Endothelial cell of umbilical vein (primary cell): ENCODE data around the genes ST3GAL6 and TBC1D23.

GRCh38 chr3:98567704-98568508, 25.5 kb downstream of the CPOX start:
- PRO-cap, result no peak
CAGE:
- cytosol, long polyA minus RNA, result no peak
- cytosol, long polyA plus RNA, result no peak
- long polyA plus RNA, result no peak
- nucleus, long polyA minus RNA, result no peak
- nucleus, long polyA plus RNA, result no peak

- PRO-cap, result bidirectional peak, plus-strand start at chr3:98763340, minus-strand start at chr3:98763210
CAGE:
- cytosol, long polyA minus RNA, result no peak
- cytosol, long polyA plus RNA, result no peak
- long polyA plus RNA, result start-site peak on the plus strand at chr3:98763337-98763361, 447 and 462 reads in 2 replicates
- nucleus, long polyA minus RNA, result start-site peak on the plus strand at chr3:98763305-98763549, 1,787 reads
- nucleus, long polyA plus RNA, result start-site peak on the plus strand at chr3:98763305-98763391, 426 and 463 reads in 2 replicates; start-site peak on the plus strand at chr3:98763438-98763475, 37 and 29 reads in 2 replicates; start-site peak on the plus strand at chr3:98763545-98763553, 66 and 103 reads in 2 replicates
Observed at GRCh38 chr3:98762898-98764148, at the start of gene ST3GAL6. Gene ST3GAL6, plus strand, starts transcription at chr3:98763340.

- PRO-cap, result no peak
CAGE:
- cytosol, long polyA minus RNA, result no peak
- cytosol, long polyA plus RNA, result no peak
- long polyA plus RNA, result no peak
- nucleus, long polyA minus RNA, result no peak
- nucleus, long polyA plus RNA, result no peak
Observed at GRCh38 chr3:99674044-99674925, 35.9 kb downstream of the COL8A1 start.

GRCh38 chr3:99789168-99789589, 28.5 kb upstream of the CMSS1 start:
- PRO-cap, result no peak
CAGE:
- cytosol, long polyA minus RNA, result no peak
- cytosol, long polyA plus RNA, result no peak
- long polyA plus RNA, result no peak
- nucleus, long polyA minus RNA, result no peak
- nucleus, long polyA plus RNA, result no peak

GRCh38 chr3:99816944-99817640, 570 bp upstream of the CMSS1 start:
- PRO-cap, result bidirectional peak, plus-strand start at chr3:99817862, minus-strand start at chr3:99817573
CAGE:
- cytosol, long polyA minus RNA, result no peak
- cytosol, long polyA plus RNA, result no peak
- long polyA plus RNA, result no peak
- nucleus, long polyA minus RNA, result no peak
- nucleus, long polyA plus RNA, result no peak

- PRO-cap, result no peak
CAGE:
- cytosol, long polyA minus RNA, result no peak
- cytosol, long polyA plus RNA, result no peak
- long polyA plus RNA, result no peak
- nucleus, long polyA minus RNA, result no peak
- nucleus, long polyA plus RNA, result no peak
Observed at GRCh38 chr3:99849579-99850376, 32.1 kb downstream of the CMSS1 start.

DNA sequence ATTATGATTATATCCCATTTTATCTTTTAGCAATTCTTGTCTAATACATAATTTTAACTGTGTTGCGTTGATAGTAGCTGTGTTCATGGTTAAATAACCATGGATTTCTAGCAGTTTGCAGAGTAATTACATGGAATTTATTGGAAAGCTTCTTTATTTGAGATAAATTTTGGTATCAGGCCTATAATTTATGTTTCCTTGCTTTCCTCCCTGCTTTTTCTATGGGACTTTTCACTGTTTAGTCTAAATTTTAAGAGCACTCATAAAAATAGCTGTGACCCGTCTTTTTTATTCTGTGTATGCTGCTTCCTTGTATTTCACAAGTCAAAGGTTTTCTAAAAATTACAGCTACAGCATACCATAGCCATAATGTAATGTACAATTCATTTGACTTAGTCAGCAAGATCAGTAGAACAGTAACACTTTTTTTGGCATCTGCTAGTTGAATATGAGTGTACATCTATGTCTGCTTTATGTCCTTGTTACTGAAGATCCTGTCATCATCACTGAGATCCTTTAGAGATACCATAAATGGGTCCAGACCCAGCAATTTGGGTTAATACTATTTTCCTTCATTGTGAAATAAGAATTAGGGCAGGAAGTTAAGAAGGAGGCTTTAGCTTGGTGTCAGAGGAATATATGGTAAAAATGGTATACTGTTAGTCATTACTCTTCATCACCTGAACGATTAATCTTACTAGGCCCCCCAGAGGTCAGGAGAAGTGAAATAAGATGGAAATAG, 42.1 kb downstream of the CMSS1 start:
- PRO-cap, result no peak
CAGE:
- cytosol, long polyA minus RNA, result no peak
- cytosol, long polyA plus RNA, result no peak
- long polyA plus RNA, result no peak
- nucleus, long polyA minus RNA, result no peak
- nucleus, long polyA plus RNA, result no peak

GRCh38 chr3:99921012-99921305, 103.3 kb downstream of the CMSS1 start:
- PRO-cap, result bidirectional peak, plus-strand start at chr3:99921169, minus-strand start at chr3:99921067
CAGE:
- cytosol, long polyA minus RNA, result no peak
- cytosol, long polyA plus RNA, result no peak
- long polyA plus RNA, result no peak
- nucleus, long polyA minus RNA, result no peak
- nucleus, long polyA plus RNA, result no peak

- PRO-cap, result no peak
CAGE:
- cytosol, long polyA minus RNA, result no peak
- cytosol, long polyA plus RNA, result no peak
- long polyA plus RNA, result no peak
- nucleus, long polyA minus RNA, result no peak
- nucleus, long polyA plus RNA, result no peak
Observed at GRCh38 chr3:100023884-100024216, 90.5 kb downstream of the FILIP1L start.

GRCh38 chr3:100032201-100032658, 82.1 kb downstream of the FILIP1L start:
- PRO-cap, result no peak
CAGE:
- cytosol, long polyA minus RNA, result no peak
- cytosol, long polyA plus RNA, result no peak
- long polyA plus RNA, result no peak
- nucleus, long polyA minus RNA, result no peak
- nucleus, long polyA plus RNA, result no peak

- PRO-cap, result no peak
CAGE:
- cytosol, long polyA minus RNA, result no peak
- cytosol, long polyA plus RNA, result no peak
- long polyA plus RNA, result no peak
- nucleus, long polyA minus RNA, result no peak
- nucleus, long polyA plus RNA, result no peak
Observed at GRCh38 chr3:100089623-100090361, 24.5 kb downstream of the FILIP1L start.

DNA sequence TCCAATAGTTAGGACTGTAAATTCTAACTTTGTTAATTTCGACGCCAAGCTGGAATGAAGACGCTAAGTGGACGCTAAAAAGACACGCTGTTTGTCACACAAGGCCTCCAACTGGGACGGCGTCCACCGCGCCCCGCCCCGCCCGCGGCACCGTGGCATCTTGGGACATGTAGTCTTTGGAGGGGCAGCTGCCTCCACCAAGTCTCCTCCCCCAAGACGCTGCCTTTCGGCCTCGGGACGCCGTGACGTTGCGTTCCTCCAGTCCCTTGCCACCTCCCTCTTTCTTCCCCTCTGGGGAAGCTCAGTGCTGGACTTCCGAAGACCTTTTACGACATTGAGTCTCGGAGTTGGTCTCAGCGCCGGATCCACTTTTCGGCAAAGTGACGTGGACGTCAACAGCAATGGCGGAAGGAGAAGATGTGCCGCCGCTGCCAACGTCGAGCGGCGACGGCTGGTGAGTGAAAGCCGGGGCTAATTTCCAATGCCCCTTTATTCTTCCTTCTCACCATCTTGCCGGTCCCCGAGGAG, at the start of gene TBC1D23:
TSS of gene TBC1D23 (plus strand) at position 375 of the 528 bp plus-strand sequence.
- PRO-cap, result bidirectional peak, plus-strand start at position 378 of the sequence, minus-strand start at position 118 of the sequence
CAGE:
- cytosol, long polyA minus RNA, result start-site peak on the plus strand centred at position 396 of the sequence, 9 bp wide, 28 reads
- cytosol, long polyA plus RNA, result start-site peak on the plus strand centred at position 391 of the sequence, 34 bp wide, 862 and 468 reads in 2 replicates
- long polyA plus RNA, result start-site peak on the plus strand centred at position 391 of the sequence, 34 bp wide, 1,197 and 1,417 reads in 2 replicates
- nucleus, long polyA minus RNA, result start-site peak on the plus strand centred at position 387 of the sequence, 27 bp wide, 3,690 reads
- nucleus, long polyA plus RNA, result start-site peak on the plus strand centred at position 387 of the sequence, 29 bp wide, 175 and 828 reads in 2 replicates

DNA sequence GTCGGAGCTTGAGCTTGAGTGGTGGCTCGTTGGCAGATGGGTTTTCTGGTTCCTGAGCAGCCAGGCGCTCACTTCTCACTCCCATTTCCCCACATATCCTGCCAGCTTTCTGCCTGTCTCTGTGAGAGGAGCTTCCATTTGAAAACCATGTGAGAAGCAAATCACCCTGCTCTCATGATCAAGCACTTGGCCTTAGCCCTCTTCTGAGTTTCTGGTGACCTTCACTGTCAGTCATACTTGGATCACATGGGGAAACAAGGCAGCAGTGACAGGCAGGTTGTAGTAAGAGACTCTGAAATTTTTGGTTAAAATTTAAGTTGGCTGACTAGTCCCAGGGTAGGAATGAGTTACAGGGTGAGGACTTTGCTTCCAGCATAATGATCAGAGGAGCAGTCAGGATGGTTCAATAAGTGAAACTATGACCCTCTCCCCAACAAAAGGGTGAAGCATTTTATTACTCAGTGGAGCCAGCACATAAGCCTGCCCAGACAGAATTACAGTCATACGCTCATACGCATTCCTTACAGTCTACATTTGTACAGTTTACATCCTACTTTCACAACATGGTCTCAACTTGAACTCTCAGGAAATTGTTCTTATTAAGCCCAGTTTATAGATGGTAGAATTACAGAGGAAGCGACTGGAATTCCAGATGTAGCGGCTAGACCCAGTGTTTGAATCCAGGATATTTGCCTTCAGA, 18.1 kb downstream of the NIT2 start:
- PRO-cap, result no peak
CAGE:
- cytosol, long polyA minus RNA, result no peak
- cytosol, long polyA plus RNA, result no peak
- long polyA plus RNA, result no peak
- nucleus, long polyA minus RNA, result no peak
- nucleus, long polyA plus RNA, result no peak

DNA sequence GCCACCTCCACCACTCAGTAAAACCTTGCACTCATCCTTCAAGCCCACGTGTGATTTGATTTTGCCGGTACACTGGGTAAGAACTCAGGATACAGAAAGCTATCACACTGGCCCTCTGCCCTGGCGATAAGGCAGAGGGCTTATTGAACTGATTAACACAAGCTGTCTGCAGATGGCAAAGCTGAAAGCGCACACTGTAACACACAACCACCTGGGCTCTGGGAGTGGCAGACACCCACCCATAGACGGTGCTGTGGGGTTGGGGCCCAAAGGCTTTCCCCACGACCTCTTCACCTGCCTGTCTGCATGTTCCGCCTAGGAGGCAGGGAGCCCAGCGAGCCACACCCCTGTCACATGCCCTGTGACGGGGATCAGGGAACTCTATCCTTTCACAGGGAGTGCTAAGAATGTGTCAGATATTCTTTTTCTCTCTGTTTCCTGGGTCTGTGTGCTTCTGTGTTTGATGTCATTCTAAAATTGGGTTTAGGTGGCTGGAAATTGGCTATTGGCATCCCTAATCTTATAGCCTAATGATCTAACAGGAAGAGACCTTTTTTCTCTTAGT, 12.1 kb upstream of the TFG start:
- PRO-cap, result no peak
CAGE:
- cytosol, long polyA minus RNA, result no peak
- cytosol, long polyA plus RNA, result no peak
- long polyA plus RNA, result no peak
- nucleus, long polyA minus RNA, result no peak
- nucleus, long polyA plus RNA, result no peak

DNA sequence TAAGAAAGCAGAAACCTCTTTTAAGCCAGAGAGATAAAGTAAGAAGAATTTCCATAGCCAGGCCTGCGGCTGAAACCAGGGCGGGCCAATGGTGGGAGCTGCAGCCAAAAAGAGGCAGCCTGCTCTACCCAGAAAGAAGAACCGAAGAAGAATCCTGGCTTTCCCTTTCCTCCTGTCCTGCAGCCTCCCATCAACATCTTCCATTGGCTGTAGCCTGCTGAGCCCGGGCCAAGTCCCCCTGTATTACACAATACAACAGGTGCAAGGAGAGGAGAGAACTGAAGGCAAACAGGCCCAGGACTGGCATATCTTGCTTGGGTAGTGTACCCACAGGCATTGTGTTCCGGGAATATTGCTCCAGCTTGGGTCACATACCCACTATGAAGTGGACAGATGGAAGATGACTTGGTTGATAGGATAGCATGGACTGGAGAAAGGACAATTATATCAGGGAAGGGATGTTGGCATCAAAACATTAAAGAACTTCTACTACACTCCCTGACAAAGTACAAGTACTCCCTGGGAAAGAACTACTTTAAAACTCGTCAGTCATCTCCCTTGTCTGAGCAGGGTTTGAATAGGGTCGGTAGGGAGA, 11.4 kb upstream of the TFG start:
- PRO-cap, result no peak
CAGE:
- cytosol, long polyA minus RNA, result no peak
- cytosol, long polyA plus RNA, result no peak
- long polyA plus RNA, result no peak
- nucleus, long polyA minus RNA, result no peak
- nucleus, long polyA plus RNA, result no peak

GRCh38 chr3:100713471-100713972, 4.2 kb downstream of the TFG start:
- PRO-cap, result no peak
CAGE:
- cytosol, long polyA minus RNA, result no peak
- cytosol, long polyA plus RNA, result start-site peak on the plus strand at chr3:100713695-100713742, 88 and 114 reads in 2 replicates
- long polyA plus RNA, result no peak
- nucleus, long polyA minus RNA, result no peak
- nucleus, long polyA plus RNA, result start-site peak on the plus strand at chr3:100713692-100713742, 59 and 95 reads in 2 replicates

DNA sequence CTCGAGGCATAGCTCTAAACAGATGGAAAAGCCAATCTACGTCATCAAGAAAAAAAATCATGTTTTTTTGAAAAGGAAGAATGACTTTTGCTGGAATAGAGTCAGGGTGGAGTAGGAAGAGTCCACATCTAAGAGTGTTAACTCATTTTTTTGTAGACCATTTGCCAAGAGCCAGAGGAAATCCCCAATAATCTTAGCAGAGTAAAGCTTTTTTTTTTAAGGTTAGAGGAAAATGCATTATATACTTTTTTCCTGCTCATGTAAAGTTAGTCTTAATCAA, 23.7 kb downstream of the ABI3BP start:
- PRO-cap, result no peak
CAGE:
- cytosol, long polyA minus RNA, result no peak
- cytosol, long polyA plus RNA, result no peak
- long polyA plus RNA, result no peak
- nucleus, long polyA minus RNA, result no peak
- nucleus, long polyA plus RNA, result no peak

DNA sequence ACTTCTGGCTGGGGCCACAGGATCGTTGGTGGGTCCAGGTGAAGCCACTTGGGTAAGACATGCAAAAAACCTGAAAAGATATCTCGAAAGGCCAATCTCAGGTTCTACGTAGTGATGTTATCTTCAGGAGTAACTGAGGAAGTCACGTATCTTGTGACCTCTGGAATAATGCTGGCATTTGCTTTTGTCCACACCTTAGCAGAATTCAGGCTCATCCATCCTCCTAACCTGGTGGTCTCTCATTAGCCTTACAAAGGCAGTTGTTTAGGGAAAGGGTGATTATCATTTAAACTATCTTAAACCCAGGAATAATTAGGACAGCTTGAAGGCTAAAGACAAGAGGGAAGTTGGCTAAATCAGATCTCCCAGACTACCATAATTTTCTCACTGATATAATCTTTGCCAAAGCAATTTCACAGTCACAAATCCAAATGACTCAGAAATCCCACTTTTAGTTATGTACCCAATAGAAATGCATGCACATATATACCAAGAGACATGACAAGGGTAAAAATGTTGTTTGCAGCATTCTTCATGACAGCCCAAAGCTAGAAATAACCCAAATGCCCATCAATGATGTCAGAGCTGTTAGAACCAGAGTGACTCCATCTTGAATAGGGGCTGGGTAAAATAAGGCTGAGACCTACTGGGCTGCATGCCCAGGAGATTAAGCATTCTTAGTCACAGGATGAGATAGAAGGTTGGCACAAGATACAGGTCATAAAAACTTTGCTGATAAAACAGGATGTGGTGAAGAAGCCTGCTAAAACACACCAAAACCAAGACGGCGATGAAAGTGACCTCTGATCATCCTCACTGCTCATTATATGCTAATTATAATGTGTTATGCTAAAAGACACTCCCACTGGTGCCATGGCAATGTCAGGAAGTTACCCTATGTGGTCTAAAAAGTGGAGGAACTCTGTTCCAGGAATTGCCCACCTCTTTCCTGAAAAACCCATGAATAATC, 33.2 kb downstream of the ZBTB11 start:
- PRO-cap, result no peak
CAGE:
- cytosol, long polyA minus RNA, result no peak
- cytosol, long polyA plus RNA, result no peak
- long polyA plus RNA, result no peak
- nucleus, long polyA minus RNA, result no peak
- nucleus, long polyA plus RNA, result no peak

DNA sequence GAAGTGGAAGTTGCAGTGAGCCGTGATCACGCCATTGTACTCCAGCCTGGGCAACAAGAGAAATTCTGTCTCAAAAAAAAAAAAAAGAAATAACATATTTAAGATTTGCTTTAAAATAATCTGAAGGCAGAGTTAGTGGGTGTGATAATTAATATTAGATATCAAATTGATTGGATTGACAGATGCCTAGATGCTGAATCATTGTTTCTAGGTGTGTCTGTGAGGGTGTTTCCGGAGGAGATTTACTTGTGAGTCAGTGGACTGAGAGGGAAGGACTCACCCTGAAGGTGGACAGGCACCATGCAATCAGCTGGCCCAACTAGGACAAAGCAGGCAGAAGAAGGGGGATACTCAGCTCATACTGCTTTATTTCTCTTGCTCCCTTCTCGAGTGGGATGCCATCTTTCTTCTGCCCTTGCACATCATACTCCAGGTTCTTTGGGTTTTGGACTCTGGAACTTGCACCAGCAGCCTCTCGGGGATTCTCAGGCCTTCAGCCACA, 16.6 kb upstream of the RPL24 start:
- PRO-cap, result no peak
CAGE:
- cytosol, long polyA minus RNA, result no peak
- cytosol, long polyA plus RNA, result no peak
- long polyA plus RNA, result no peak
- nucleus, long polyA minus RNA, result no peak
- nucleus, long polyA plus RNA, result no peak

- PRO-cap, result no peak
CAGE:
- cytosol, long polyA minus RNA, result no peak
- cytosol, long polyA plus RNA, result no peak
- long polyA plus RNA, result no peak
- nucleus, long polyA minus RNA, result no peak
- nucleus, long polyA plus RNA, result no peak
Observed at GRCh38 chr3:101801227-101801864, 22.3 kb downstream of the NXPE3 start.